T-cell (primary cell): ENCODE measurements around the genes H2BC18, H3C13 and MRPS21.

GRCh38 chr1:148161293-148161862, 9.3 kb upstream of the NBPF11 start:
- PRO-cap, 7 experiments = no peak in any of the 7 experiments

- PRO-cap, 7 experiments = no peak in any of the 7 experiments
Observed at GRCh38 chr1:148278854-148279415, 126.9 kb upstream of the NBPF11 start.

- PRO-cap, 7 experiments = no peak in any of the 7 experiments
Observed at GRCh38 chr1:148308878-148309077, 156.7 kb upstream of the NBPF11 start.

DNA sequence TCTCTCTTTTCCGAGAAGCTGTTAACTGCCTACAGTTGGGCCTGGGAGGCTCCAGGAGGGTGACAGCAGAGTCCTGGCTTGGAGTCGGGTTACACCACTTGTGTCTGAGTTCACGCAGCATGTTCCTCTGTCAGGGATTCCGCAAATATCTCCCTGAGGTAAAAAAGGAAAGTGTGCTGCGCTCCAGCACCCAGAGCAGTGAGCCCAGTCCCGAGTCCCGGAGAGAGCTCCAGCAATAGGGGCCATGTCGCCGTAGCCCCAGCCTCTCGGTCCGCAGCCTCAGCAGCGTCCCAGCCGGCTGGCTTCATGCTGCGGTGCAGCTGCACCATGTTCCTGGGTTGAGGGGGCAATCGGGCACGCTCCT, 45.1 kb downstream of the PDE4DIP start:
- PRO-cap, 7 experiments = no peak in any of the 7 experiments

DNA sequence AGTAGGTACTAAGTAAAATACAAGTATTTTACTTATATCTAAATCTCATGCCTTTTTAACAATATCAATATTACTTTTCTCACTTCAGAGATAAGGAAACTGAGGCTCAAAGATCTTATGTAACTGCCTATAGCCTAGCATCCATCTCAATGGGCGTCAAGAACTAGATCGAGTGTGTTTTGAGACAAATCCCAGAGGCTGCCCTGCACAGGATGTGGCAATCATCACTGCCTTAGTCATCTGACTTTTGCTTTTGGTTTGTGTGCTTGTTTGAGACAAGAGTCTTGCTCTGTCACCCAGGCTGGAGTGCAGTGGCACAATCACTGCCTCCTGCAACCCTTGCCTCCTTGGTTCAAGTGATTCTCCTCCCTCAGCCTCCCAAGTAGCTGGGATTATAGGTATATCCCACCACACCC, 57.1 kb upstream of the NBPF9 start:
- PRO-cap, 7 experiments = peak in 7 of 7 experiments; most common minus-strand start position 155 of the sequence (in 5)

GRCh38 chr1:149174679-149175157, 71.4 kb upstream of the NBPF9 start:
- PRO-cap, 7 experiments = peak in 7 of 7 experiments; most common plus-strand start chr1:149174949 (in 3); most common minus-strand start chr1:149174982 (in 1)

DNA sequence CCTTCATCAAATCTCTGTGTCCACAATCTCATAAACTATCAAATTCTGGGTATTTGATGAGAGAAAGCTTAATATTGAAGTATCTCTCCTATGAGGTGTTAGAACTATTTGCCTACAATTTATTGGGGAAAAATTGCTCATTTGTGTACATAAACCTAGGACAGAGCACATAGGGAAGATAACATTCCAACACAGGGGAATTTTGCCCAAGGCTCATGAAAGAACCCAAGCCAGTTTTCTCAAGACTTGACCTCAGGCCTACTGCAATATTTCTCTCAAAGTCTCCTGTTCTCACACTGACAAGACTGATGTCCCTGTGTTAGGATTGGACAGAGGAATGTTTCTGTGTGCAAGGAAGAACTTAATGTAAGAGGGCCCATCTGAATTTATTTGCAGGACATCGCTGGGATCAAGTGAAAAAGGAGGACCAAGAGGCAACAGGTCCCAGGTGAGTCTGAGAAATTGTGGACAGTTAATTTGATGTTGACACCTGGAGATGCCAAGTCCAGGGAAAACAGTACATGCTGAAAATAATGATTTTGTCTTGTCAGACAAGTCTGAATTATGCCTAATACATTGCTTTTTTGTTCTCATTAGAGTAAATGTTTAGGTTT, 12.2 kb downstream of the NBPF19 start:
- PRO-cap, 7 experiments = no peak in any of the 7 experiments

DNA sequence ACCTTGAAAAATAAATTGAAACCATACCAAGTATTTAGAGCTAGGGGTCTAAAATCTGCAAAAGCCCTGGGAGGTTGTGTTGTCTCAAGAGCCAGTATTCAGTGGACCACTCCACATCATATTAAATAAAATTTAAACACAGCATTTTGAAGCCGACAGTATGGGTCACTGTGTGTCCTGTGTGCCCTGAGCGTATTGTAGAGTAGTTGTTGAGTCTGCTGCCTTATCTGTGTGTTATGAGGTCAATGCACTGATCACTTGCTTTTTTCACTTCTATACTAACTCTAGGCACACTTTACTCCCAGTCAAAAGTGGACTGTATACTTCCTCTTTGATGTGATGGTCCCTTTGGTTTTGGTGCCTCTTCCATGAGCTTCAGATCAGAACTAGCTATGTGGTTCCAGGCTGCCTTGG, 81.9 kb downstream of the PPIAL4C start:
- PRO-cap, 7 experiments = no peak in any of the 7 experiments

DNA sequence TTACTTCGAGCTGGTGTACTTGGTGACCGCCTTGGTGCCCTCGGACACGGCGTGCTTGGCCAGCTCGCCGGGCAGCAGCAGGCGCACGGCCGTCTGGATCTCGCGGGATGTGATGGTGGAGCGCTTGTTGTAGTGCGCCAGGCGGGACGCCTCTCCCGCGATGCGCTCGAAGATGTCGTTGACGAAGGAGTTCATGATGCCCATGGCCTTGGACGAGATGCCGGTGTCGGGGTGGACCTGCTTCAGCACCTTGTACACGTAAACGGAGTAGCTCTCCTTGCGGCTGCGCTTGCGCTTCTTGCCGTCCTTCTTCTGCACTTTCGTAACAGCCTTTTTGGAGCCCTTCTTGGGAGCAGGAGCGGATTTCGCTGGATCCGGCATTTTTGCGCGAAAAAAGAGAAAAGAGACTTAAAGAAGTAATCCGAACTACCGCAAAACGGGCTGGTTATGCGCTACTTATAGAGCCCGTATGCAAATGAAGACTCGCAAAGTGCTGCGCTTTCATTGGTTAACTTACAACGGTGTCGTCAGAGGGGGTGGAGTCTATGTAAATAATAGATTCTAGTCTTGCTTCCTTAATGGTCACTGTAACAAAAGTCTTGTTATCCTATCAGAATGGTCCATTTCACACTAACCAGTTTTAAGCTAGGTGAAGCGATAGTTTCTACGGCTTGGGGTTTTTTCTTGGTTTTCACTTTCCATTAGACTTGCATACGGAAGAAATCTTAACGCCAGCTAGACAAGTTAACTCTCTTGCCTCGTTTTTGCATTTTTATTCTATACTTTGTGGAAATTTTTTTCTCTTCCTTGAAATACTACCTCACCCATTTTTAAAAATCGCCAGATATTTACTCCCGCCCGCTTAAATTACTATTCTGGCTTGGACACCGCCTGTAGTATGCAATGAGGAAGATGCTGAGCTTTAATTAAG, at the start of gene H2BC18:
TSS of gene H2BC18 (minus strand) at position 428 of the 931 bp plus-strand sequence.
- PRO-cap, 7 experiments = peak in 7 of 7 experiments; most common plus-strand start position 585 of the sequence (in 4); most common minus-strand start position 428 of the sequence (in 7)

DNA sequence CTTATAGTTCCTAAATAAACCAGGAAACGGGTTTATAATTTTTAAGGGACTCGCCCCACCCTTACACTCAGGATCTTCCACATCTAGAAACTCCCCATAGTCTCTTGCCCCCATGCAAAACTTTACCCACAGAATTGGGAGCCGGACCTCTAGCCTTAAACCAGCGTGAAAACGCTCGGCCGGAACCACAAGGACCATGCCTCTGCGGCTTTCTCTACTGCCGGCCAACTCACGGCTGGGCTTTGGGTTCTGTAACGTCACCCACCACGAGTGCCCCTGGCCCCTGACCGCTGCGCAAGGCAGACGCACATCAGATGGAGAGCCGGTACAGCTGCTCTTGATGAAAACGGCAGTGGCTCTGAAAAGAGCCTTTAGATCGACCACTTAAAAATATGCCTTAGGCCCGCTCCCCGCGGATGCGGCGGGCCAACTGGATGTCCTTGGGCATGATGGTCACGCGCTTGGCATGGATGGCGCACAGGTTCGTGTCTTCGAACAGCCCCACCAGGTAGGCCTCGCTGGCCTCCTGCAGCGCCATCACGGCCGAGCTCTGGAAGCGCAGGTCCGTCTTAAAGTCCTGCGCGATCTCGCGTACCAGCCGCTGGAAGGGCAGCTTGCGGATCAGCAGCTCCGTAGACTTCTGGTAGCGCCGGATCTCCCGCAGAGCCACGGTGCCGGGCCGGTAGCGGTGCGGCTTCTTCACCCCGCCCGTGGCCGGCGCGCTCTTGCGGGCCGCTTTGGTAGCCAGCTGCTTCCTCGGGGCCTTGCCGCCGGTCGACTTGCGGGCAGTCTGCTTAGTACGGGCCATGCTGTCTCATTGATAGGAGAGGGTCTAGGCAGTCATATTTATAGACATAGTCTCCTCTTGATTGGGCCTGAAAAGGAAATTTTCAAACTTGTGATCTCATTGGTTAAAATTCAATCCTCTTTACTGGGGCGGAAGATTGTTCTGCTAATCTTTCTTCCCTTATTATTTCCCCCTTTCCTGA, at the start of gene H3C13:
TSS of gene H3C13 (minus strand) at position 820 of the 989 bp plus-strand sequence.
- PRO-cap, 7 experiments = peak in 5 of 7 experiments; most common minus-strand start position 819 of the sequence (in 5)

DNA sequence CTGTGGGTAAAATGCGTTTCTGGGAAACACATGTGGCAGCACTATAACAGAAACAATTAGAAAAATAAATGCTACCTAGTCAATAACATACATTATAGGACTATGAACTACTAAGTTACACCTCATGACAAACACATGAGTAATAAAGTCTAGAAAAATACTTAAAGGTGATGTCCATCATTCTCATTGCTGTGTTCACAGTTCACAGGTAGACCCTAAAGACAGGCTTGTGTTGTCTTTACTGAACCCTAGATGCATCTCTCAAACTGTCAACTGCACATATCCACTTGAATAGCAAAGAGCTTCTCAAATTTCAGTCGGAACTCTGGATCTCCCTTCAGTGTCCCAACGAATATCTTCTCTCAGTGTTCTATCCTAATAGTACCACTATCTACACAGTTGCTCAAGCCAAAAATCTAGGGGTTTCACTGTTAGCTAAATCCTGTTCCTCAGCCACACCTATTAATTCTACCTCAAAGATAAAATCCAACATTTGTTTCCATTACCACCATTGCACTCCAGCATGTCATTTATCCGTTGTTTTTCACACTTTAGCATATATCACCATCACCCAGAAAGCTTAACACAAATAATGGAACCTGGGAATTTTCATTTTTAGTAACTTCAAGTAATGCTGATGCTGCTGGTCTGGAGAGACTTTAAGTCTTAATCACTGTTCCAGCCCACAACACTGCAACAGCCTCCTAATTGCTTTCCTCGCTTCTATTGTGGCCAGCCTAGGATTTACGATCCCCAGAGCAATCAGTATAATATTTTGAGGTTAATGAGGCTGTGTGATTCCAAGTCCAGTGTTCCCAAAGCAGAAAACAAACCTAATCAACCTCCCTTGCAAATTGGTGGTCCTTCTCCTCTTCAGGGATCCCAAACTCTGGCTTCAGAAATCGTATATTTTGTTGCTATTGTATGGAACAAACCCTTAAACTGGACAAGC, 1.9 kb upstream of the H2AC19 start:
- PRO-cap, 7 experiments = no peak in any of the 7 experiments

DNA sequence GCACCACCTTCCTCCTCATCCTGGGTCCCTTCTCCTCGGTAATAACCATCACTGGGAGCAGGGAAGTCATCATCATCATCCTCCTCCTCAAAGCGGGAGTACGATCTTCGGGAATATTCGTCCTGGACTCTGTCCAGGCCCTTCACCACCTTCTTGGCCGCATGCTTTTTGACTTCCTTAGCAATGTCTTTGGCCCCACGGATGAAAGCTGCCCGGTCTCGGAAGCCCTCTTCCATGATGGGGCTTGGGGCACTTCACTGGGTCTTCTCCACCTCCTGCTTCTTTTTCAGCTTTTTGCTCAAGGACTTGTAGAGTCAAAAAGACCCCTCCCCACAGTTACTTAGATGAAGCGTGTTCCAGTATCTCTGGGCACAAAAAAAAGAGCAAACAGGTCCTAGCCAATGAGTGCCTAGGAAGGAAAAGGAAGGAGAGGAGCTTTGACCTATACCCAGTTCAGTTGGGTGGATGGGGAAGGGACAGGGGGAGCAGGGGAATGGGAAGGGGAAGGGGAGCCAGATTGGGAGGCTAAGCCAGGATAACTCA, 4.0 kb downstream of the SV2A start:
- PRO-cap, 7 experiments = no peak in any of the 7 experiments

GRCh38 chr1:149925515-149926242, 1.9 kb downstream of the SF3B4 start:
- PRO-cap, 7 experiments = no peak in any of the 7 experiments

- PRO-cap, 7 experiments = no peak in any of the 7 experiments
Observed at GRCh38 chr1:150022360-150022765, 11.8 kb upstream of the OTUD7B start.

- PRO-cap, 7 experiments = no peak in any of the 7 experiments
Observed at GRCh38 chr1:150138082-150138694, 11.5 kb upstream of the PLEKHO1 start.

DNA sequence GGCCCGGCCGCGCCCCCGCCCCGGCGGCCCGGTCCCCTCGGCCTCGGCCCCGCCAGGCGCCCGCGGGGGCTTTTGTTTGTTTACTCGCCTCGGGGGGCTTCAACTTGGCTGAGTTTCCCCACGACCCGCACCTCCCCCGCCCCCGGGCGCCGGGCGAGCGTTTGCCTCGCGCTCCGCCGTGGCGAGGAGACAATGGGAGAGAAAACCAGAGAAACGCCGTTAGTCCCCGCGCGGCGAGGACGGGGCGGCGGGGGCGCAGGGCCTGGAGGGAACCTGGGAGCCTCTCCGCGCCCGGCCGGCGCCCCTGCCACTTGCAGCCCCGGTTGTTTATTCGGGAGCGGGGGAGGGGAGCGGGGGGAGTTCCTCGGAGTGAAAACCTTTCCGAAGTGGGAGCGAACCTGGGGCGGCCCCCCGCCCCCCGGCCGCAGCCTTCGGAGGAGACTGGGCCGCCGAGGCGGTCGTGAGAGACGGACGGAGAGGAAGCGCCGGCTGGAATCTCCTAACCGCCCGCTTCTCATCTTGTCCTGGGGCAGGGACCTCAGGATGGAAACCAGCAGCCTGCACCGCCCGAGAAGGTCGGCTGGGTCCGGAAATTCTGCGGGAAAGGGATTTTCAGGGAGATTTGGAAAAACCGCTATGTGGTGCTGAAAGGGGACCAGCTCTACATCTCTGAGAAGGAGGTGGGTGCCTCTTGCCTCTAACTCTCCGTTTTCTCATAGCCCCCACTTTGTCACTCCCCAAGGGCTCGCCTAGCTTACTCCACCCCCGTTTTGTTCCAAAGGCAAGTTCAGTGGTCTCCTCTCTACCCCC, 868 bp downstream of the PLEKHO1 start:
- PRO-cap, 7 experiments = peak in 2 of 7 experiments; most common plus-strand start position 207 of the sequence (in 1); most common minus-strand start position 671 of the sequence (in 1)

DNA sequence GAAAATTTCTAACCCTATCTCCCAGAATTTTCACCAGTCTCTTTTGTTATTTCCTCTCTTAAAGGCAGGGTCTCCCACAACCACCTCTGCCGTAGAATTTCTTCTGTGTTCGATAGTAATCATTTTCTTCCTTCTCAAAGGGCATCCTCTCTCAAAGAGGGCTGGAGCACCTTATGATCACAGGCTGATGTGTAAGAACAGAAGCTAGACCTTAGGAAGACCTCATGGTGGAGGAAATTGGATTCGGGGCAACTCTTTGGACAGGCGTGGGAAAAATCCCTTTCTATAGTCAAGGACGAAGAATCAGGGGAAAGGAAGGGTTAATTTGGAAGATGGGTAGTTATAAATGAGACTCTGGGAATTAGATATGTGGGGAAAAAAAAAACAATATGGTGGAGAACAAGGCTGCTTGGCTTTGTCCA, 3.8 kb downstream of the PLEKHO1 start:
- PRO-cap, 7 experiments = peak in 1 of 7 experiments; most common plus-strand start position 255 of the sequence (in 1)

GRCh38 chr1:150282645-150283295, 416 bp downstream of the CIART start:
- PRO-cap, 7 experiments = no peak in any of the 7 experiments

DNA sequence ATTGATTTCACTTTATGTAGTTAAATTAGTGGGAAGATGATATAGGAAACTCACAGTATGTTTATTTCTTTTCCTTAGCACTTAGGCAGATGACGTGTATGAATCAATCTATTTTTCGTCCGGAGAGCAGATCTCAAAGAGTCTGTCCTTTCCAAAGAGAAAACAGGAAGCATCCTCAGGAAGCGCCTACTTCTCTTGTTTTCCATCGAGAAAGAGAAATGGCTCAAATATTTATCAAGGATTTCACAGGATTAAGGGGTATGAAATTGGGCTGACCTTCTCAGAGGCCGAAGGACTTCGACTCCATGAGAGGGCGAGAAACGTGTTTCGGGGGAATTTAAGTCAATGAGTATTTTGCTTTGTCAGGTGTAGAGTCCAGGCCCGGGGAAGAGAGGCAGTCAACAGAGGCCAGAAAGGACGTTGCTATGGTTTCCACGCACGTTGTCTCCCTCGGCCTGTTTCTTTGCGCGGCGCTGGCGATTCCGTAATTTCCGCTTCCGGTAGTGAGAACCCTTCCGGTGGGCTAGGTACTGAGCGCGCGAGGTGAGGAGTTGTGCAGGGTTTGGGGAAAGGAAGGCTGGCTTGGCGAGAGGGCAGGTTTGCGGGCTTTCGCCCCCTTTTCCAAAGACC, at the start of gene MRPS21:
TSS of gene MRPS21 (plus strand) at position 506 of the 630 bp plus-strand sequence.
- PRO-cap, 7 experiments = peak in 7 of 7 experiments; most common plus-strand start position 521 of the sequence (in 3); most common minus-strand start position 375 of the sequence (in 2)

DNA sequence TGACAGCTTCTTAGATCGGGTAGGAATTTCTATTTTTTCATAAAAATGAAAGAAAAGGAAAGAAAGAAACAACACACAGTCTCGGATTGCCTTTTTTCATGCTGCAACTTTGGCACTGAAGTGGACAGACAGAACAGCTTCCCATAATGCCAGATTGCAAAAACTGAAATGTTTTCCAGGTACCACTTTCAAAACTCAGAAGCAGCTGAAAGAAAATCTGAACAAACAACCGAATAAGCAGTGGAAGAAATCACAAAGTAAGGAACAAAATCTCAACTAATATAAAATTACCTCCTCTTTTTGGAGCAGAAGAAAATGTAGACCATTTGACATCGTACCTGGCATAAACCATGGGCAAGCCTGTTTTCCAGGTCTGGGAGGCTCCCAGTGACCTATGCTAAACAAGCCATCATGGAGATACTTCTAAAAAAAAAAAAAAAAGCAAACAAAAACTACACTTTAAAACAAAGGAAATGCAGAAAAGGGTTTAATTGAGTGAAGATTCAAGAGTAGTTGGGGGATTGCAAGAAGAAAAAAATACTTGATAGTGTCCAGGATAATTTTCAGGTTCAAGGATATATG, 45.4 kb upstream of the TARS2 start:
- PRO-cap, 7 experiments = no peak in any of the 7 experiments